HTERT-HM (cell line): ENCODE measurements around the gene LNPK.

DNA sequence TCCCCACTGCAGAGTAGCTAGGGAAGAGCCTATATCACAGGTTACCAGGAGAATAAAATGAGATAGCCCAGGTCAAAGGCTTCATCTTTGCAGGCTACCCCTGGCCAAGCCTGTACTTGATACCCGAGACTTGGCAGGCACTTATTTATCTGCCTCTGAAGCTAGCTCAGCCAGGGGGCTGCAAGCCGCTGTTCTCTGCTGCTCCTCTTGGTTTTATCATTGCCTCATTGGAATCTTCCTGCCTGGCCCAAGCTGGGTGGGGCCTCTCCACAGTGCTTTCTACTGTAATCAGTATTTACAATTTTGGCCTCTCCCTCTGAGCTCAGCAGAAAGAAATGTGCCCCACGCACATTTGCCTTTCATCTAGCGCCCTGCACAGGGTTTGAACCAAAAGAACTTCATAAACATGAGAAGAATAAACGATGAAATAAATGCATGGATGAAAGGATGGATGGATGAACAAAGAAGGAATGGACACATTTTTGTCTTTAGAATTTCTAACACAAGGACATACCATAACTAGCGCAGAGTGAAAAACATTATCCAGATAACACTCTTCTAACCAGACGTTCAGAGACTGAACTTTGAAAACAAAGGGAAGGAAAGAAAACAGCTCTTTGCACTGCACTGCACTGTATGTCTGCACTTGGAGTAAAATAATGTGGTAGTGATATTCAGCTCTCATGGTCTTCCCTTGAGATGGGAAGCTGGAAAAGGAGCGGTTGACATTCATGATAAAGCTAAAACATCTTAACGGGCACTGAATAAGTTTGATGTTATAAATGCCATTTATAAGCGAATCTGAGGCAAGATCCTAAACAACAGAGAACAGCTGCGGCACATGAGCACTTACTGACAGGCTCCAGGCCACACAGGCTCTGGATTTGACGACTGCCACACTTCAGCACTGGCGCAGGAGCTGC, 86.7 kb upstream of the SP3 start:
- RRBS, result no CpG with 5 or more reads among the region's 13 CpGs

DNA sequence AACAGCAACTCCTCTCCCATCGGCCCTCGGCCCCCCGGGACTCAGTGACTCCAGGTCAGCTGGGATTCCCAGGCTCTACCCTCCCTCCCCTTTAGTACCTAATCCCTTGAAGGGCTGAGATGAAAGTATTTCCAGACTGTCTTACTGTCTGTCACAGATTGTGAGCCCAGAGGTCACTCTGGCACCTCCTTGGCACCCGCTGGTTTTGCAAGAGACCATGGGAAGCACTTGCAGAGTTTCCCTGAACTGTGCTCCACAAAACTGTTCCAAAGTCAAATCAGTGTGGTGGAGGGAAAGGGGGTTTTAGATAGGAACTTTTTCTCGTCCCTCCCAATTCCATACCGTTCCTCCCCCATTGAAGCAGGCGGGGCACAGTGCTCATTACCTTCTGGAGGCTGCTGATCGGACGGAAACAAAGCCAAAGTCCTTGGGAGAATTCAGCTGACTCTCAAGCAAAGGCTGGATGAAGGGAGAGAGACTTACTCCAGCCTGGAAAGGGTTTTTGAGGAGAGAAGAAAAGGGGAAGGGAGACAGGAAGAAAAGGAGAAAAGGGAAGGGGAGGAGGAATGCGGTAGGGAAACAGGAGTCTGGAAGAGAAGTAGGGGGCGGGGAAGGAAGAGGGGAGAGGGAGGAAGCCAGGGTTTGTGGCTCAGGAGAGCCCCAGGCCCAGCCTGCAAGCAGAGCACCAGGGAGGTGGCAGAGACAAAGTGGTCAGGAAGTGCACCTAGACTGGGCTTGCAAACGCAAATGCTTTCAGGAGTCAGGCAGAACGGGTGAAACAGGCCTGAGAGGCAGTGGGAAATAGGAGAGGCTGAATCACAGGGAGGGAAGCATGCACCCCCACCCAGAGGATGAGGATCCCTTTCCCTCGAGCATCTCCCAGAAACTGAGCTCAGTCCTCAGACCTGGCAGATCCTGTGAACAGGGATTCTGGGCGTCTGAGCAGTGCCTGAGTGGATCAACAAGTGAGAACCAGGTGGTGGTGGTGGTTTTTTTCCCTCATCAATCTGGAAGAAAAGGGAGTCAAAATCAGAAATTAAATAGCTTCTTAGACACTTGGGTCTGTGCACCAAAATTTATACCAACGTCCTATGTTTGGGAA, 88.5 kb upstream of the SP3 start:
- RRBS, result no CpG with 5 or more reads among the region's 16 CpGs

DNA sequence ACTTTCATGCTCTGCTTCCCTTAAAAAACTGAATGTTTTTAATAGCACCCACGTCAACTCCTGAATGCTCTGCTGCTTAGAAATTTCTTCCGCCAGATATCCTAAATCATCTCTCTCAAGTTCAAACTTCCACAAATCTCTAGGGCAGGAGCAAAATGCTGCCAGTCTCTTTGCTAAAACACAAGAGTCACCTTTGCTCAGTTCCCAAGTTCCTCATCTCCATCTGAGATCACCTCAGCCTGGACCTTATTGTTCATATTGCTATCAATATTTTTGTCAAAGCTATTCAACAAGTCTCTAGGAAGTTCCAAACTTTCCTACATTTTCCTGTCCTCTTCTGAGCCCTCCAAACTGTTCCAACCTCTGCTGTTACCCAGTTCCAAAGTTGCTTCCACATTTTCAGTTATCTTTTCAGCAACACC, 30.3 kb downstream of the SP9 start:
- RRBS, result no CpG with 5 or more reads among the region's 2 CpGs

- RRBS, result no CpG with 5 or more reads among the region's 6 CpGs
Measured at GRCh38 chr2:174567681-174568427, 29.8 kb downstream of the WIPF1 start.

- RRBS, result no CpG with 5 or more reads among the region's 2 CpGs
Measured at GRCh38 chr2:174595887-174596243, 1.7 kb downstream of the WIPF1 start.

GRCh38 chr2:174606257-174606712, 8.7 kb upstream of the WIPF1 start:
- RRBS, result no CpG with 5 or more reads among the region's 3 CpGs

DNA sequence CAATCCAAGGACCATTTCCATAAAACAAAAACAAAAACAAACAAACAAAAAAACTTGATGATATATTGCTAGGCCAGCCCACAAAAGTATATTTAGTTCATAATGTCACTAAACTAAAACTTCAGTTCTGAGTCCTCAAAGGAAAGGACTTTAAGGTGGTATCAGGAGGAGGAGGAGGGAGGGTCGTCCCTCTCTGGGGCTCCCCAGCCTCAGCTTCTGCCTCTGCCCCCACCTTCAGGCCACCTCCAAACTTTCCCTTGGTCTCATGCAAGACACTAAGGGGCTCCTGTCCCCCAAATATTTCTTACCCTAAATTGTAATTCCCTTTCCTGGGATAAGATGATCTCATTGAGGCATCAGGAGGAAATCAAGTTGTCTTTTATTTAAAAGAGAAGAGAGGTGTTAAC, 13.7 kb upstream of the WIPF1 start:
- RRBS, result no CpG with 5 or more reads among the region's 1 CpG

DNA sequence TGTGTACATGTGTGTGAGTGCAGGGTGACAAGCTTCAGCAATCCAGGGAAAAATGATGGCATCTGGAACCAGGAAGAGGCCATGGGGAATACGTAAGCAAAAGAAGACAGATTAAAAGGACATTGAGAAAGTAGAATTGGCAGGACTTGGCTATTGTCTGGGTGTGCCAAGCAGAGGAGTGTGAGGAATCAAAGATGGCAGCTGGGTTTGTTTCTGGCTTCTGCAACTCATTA, 214.2 kb downstream of the LNPK start:
- RRBS, result no CpG with 5 or more reads among the region's 1 CpG

DNA sequence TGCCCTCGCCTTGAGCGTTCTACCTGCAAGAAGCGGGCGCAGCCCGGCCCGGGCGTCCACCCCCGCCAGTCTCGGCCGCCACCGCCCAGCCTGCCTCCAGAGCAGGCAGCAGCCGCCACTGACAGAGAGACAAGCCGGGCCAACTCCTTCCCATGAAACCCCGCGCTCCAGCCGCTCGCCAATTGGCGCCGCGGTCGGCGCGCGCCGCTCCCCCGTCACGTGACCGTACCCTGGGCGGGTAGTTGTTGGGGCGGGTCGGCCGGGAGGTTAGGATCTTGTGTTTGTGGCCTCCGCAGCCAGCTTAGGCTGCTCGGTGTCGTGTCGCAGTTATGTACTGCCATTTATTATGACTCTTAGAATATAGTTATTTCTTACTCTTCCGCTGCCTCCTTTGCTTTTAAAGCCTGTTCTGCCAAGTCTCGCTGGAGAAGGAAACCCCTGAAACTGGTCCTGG, at the start of gene LNPK:
Gene LNPK, minus strand, starts transcription at position 131 of the 454 bp plus-strand sequence.
- RRBS, result 2% methylated on average over 8 of the region's 38 CpGs

DNA sequence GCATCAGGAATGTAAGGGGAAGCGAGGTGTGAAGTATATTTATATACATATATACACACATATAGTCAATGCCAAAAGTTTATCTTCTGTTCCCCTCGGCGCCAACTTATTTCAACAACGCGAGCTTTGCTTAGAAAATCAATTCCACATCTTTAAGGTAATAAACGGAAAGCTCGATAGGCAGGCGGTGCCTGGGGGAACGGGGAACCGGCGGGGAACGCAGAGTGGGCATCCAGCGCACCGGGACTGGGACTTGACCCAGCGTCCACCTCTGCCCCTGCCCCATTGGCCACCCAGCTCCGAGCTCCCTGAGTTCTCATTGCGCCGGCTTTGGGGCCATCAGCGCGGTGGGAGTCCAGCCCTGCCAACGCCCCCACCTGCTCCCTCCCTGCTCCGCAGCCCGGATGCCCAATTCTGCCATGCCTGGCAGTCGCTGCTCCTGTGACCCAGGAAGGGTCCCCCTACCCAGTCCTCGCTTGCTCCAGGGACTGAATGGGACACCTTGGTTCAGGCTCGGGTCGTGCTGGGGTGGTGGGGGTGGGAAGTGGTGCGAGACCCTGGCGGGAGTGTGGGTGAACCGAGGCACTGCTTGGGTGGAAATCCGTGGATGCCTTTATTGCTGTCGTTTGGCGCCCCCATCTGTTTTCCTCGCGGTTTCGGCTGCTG, 2.1 kb upstream of the EVX2 start:
- RRBS, result 3% methylated on average over 10 of the region's 36 CpGs

DNA sequence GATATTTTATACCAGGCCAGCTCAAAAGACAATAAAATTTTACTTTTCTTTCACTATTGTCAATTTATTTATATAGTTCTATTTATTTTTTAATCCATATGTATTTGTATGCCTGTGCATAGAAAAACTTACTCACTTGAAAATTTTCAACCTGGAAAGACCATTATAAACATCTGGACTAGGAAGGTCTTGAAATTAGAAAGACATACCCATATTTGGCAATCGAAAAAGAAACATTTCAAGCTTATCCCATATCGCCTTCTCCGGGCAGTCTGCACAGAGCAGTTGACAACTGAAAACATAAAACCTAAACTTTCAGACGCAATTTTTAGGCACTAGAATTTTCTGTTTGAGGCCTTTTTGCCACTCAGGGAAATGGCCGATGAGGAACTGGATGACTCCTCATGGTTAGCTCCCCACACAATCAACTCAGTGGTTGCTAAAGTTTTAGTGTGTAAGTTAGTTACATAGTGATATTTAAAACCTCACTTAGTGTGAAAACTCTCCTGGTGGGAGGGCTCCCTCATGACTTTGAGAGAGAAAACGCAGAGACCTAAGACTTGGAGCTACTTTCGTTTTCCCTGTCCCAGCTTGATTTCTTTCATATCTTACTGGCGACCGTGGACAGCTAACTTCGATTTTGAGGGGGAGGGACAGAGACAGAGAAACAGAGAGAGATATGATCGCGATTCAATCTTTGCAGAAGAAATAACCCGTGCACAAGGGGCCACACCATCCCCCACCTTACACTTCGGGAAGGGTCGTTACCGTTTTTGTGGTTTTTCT, 3.2 kb upstream of the HOXD12 start:
- RRBS, result no CpG with 5 or more reads among the region's 16 CpGs

DNA sequence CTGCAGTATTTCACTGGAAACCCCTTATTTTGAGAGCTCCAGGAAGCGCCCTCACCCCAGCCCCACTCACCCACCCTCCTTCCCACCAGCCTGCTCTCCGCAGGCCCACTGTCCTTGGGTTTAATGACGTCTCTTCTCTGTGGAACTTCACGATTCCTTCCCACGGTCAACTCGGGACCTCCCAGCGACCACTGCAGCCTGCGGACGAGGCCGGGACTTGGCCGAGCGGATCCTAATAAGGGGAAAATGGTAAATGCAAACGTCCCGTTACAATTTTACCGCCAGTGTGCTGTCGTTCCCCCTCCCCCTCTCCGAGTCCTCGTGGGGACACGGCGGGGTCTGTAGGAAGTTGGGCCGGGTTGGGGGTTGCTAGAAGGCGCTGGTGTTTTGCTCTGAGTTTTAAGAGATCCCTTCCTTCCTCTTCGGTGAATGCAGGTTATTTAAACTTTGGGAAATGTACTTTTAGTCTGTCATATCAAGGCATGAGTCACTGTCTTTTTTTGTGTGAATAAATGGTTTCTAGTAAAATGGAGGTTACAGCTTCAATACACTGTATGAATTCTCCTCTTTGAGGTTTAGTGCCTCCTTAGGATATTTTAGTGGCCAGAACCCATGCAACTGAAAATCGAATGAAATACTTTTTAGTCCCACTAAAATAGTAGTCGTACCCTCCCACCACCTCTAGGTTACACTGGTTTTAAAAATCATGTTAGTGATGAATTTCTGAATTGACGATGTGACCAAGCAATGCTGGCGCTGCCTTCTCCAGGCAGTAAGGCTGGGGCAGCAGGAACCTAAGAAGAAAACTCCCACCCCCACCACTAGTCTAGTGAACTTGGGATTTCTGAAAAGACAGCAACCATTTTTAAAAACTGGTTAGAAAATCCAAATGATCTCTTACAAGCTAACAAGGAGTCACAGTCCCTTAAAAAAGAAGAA, 2.3 kb downstream of the HOXD11 start:
- RRBS, result no CpG with 5 or more reads among the region's 27 CpGs

- RRBS, result 4% methylated on average over 10 of the region's 21 CpGs
Measured at GRCh38 chr2:176115633-176116257, 833 bp upstream of the HOXD10 start.

DNA sequence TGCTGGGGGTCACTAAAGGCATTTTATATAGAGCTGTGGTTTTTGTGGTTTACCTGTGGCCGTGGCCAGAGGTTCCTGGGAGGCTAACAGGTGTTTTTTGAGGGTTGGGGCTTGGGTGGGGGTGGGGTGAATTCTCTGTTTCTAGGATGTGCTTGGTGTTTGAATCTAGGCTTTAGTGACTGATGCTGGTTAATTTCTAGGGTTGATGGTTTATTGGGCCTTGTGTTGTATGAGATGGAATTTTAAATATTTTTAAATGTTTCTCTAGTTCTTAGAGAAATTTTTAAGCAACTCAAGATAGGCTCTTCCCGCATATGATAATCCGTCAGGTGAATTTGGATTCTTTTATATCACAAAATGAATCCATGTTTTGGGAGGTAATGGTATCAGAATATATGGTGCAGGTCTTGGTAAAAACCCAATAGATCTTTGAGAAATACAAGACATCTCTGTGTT, 7.9 kb downstream of the HOXD8 start:
- RRBS, result no CpG with 5 or more reads among the region's 3 CpGs

DNA sequence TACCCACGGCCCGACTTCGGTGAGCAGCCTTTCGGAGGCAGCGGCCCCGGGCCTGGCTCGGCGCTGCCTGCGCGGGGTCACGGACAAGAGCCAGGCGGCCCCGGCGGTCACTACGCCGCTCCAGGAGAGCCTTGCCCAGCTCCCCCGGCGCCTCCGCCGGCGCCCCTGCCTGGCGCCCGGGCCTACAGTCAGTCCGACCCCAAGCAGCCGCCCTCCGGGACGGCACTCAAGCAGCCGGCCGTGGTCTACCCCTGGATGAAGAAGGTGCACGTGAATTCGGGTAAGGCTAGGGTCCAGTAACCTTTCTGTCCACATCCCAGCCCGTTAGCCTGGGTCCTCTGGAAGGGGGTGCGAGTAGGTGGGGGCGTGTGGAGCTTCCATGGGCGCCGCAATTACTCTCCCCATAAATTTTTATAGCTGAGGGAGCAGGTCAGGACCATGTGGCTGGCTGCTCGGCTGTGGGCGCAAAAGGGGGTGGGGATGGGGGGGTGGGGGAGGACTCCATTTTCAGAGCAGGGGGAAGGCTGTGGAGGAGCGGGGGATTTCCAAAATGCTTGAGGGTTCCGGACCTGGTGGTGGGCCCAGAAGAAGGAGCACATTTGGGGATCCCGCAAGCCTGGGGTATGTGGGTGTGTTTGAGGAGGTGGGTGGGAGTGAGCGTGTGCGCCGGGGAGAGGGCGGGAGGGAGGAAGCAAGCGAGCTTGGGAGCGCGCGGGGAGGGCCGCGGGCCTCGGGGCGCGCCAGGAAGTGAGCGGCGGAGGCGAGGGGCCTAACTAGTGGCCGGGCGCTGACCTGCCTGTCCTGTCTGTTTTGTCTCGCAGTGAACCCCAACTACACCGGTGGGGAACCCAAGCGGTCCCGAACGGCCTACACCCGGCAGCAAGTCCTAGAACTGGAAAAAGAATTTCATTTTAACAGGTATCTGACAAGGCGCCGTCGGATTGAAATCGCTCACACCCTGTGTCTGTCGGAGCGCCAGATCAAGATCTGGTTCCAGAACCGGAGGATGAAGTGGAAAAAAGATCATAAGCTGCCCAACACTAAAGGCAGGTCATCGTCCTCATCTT, 770 bp downstream of the HOXD4 start:
- RRBS, result 78% methylated on average over 28 of the region's 73 CpGs

DNA sequence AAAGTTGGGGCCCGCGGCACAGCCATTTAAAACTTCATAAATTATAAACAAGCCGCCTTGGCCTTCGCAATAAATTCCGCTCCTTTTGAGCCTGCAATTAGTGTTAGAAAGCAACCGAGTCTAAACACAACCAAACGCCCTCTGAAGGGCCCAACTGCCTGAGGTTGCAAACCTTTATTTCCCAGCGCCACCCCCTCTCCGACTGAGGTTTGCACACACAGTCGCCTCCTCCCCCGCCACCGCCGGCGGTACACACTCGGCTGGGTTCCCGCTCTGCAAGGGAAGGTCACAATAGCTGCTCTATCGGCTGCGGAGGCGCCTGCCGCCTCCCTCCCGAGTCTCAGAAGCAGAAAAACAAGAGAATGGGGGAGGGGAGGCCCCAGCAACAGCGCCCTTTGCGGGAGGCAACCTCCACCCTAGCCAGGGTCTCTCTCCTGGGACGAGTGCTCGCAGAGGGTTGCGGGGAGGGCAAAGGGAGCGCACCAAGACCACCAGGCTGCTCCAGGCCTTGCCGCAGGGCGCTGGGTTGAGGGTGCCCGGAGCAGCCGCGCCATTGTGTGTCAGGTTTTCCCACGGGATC, 13.5 kb upstream of the HOXD1 start:
- RRBS, result 74% methylated on average over 3 of the region's 33 CpGs

DNA sequence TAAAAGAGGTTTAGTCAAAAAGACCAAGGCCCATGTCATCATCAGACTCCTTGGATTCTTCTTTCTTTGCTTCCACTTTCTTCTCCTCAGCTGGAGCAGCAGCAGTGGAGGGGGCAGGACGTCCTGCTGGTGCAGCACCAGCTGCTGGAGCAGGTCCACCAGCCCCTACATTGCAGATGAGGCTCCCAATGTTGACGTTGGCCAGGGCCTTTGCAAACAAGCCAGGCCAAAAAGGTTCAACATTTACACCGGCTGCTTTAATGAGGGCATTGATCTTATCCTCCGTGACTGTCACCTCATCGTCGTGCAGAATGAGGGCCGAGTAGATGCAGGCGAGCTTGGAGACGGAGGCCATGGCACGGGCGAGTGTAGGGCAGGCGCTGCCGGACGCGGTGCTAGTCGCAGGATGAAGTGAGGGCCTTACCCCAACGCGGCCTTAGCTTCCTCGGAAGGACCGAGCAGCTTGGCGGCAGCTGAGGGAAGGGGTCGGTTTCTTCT, 12.5 kb downstream of the HOXD1 start:
- RRBS, result no CpG with 5 or more reads among the region's 22 CpGs

DNA sequence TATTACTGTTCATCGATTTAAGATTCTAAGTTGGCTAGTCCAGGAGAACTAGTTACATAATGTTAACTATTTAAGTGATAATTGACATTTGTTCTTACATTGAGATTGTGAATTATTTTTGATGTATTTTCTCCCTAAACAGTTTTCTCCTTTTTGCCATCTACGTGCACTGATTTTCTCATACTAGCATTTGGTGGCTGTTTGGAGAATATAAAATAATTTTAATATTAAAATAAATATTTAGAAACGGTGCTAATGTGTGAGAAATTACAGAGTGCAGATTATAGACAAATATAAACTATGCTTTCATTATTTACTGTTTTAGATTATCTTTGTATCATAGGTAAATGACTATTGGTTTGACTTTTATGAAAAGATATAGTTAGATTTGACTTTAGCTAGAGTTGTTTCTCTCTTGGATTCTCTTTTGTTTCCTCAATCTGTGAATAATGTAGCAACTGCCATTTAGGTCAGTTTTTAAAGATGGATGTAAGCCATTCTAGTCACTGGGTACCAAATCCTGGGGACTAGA, 10.4 kb downstream of the MTX2 start:
- RRBS, result no CpG with 5 or more reads among the region's 3 CpGs

DNA sequence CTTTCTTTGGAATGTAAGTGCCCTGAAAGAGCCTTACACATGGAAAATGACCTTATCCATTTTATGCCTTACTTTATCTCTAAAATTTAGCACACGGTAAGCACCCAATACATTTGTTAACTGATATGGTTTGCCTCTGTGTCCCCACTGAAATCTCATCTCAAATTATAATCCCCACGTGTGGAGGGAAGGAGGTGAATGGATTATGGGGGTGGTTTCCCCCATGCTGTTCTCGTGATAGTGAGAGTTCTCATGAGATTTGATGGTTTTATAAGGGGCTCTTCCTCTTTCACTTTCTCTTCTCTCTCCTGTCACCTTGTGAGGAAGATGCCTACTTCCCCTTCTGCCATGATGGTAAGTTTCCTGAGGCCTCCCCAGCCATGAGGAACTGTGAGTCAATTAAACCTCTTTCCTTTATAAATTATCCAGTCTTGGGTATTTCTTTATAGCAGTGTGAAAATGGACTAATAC, 159.7 kb downstream of the MTX2 start:
- RRBS, result no CpG with 5 or more reads among the region's 3 CpGs

DNA sequence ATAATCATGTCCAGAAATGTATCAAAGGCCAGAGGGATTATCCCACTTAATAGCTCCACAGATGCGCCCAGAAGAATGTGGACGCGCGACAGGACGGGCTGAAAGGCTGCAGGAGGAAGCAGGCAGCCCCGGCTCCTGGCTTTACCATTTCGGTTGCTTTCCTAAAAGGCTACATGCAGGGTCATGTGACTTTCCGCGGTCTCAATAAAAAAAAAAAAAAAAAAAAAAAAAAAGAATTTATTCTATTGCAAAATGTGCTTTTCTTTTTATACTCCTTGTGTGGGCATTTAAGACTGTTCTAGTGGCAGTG, 369.5 kb downstream of the MTX2 start:
- RRBS, result no CpG with 5 or more reads among the region's 9 CpGs